Cerebral cortex (tissue), 2 donors: ENCODE measurements around the genes PALD1 and C10orf105.

DNA sequence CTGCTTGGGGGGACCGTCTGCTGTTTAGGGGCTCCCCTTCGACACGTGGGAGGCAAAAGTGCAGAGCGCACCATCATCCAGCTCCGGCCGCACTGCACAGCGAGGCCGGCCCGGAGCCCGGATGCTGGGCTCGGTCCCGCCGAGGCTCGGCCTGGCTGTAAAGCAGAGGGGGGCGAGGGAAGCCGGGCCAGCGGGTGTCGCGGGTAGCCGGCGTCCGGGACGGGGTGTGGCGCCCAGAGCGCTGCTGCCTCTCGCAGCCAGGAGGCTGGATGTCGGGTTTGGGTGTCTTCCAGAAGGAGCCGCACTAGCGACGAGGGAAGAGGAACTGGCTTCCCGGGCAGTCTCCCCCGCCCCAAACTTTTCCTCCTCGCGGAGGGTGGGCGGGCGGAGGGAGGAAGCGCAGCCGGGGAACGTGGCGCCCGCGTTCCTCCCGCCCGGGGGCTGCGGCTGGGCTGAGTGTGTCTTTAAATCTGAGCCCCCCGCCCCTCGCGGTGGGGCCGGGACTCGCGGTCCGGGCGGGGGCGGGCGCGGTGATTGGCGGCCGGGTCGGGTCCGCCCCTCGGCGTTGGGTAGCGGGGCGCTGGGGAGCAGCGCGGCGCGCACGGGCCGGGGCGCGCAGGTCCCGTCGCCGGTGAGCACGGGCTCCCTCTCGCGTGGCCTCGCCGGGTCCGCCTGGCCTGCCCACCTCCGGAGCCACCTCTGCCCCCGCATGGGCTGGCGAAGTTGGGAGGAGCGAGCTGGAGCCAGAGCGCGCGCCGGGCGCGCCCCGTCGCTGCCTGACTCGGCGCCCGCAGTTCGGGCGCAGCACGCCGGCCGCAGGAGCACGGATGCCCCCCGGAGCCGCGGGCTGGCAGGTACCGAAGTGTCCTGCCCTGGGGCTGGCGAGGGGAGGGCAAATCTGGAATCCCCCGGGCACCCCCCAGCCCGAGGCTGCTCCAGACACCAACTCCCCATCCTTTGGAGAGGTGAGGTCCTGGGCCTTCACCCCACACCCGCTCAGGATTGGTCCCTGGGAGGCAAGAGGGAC lies at the start of gene PALD1:
PALD1 (plus strand) TSS at position 562 of the 1,027 bp plus-strand sequence.
- PRO-cap, 2 experiments = peak in 1 of 2 experiments; most common plus-strand start position 272 of the sequence (in 1); most common minus-strand start position 89 of the sequence (in 1)

- PRO-cap, 2 experiments = peak in 1 of 2 experiments; most common plus-strand start chr10:70495252 (in 1); most common minus-strand start chr10:70495001 (in 1)
Measured at GRCh38 chr10:70494649-70495642, 16.4 kb downstream of the PALD1 start.

- PRO-cap, 2 experiments = no peak in any of the 2 experiments
Measured at GRCh38 chr10:70653313-70653757, 19.0 kb upstream of the ADAMTS14 start.

DNA sequence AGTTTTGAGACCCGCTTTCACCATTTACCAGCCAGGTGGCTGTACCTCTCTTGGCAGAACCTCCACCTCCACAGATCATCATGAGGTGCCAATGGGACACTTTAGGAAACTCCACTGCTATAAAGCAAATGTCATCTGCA lies 1.4 kb downstream of the PCBD1 start:
- PRO-cap, 2 experiments = no peak in any of the 2 experiments

- PRO-cap, 2 experiments = no peak in any of the 2 experiments
Measured at GRCh38 chr10:71013988-71014442, 125.7 kb upstream of the PCBD1 start.

DNA sequence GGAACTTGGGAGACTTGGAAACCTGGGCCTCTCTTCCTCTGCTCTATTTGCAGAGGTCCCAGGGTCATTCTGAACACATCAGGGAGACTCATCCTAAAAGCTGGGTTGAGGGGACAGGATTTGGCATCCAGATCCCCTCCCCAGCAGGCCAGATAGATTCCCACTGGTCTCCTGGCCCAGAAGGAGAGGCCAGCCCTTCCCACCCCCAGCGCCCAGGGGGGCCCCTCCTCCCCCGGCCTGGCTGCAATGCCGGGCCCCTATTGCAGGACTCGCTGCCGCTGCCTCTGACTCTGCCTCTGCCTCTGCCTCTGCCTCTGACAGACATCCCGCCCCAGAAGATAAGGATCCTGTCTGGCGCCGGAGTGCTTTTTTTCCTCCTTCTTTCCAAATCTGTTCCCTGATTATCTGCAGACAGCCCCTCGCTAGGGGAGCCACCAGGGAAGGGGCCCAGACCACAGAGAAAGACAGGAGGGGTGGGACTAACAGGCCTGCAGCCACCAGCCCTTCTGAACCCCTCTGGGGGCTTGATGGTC lies 22.5 kb downstream of the UNC5B start:
- PRO-cap, 2 experiments = no peak in any of the 2 experiments

DNA sequence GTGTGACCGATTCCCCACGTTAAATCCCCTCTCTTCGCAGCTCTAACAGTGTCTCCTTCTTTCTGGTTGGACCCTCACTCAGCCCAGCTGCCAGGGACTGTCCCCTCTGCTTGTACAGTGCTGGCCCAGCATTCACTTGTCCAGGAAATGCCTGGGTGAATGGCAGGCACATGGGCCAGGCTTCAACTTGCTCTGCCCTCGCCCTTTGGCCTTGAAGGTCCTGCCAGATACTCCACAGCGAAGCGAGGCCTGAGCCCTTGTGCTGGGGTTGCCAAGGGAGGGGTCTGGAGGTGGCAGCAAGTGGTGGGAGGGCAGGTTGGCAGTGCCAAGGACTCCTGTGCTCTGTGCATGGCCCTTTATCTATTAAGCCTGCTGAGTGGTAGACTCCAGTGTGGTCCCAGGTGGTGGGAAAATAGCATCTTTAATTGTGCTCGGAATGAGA lies 75.7 kb downstream of the CDH23 start:
- PRO-cap, 2 experiments = no peak in any of the 2 experiments

DNA sequence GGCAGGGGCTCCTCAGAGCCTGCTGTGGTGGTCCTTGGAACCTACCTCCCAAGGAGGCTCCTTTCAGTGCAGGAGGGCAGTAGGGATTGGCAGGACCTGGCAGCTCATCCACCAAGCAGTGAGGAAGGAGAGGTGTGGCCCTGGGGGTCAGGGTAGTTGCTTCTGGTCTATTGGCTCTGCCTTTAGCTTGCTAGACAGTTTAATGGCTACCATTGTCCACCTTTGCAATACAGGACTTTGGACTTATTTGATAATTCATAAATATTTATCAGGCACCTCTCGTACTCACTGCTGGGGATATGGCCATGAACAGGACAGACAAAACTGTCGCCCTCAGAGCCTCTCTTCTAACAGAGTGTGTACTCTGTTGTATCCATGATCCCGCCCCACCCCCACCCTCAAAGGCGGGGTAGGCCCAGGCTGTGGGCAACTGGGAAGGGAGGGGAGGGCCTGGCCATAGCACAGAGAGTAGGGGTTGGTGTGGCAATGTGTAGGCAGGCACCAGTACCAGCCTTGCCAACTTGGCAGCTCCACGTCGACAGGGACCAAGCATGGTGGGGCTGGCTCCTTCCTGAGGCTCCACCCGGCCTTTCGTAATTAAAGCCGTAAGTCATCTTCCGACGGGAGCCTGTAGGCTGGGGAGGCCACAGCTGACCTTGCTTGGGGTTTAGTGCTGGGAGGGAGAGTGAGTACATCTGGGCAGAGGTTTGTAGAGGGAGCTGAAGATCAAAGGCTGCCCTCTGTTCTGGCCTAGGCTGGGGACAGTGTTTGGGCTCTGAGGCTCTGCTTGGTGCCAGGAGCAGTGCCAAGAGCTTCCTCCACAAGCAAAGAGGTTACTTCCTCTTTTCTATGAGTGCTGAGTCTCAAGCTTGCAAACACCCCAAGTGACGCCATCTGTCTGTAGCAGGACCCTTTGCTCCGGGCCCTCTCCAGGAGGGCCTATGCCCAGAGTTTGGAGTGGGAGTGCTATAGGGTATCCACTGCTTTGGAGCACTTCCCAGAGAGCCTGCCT lies 121.8 kb downstream of the C10orf105 start:
- PRO-cap, 2 experiments = no peak in any of the 2 experiments

GRCh38 chr10:71621611-71622944 lies 97.5 kb downstream of the C10orf105 start:
- PRO-cap, 2 experiments = peak in 1 of 2 experiments; most common plus-strand start chr10:71622498 (in 1)

GRCh38 chr10:71719570-71720443 lies at the start of gene C10orf105:
C10orf105 (minus strand) TSS chr10:71719778.
- PRO-cap, 2 experiments = peak in 1 of 2 experiments; most common minus-strand start chr10:71719793 (in 1)

GRCh38 chr10:71727191-71727713 lies 7.7 kb upstream of the C10orf105 start:
- PRO-cap, 2 experiments = no peak in any of the 2 experiments

- PRO-cap, 2 experiments = no peak in any of the 2 experiments
Measured at GRCh38 chr10:71761857-71762636, 11.3 kb downstream of the VSIR start.

DNA sequence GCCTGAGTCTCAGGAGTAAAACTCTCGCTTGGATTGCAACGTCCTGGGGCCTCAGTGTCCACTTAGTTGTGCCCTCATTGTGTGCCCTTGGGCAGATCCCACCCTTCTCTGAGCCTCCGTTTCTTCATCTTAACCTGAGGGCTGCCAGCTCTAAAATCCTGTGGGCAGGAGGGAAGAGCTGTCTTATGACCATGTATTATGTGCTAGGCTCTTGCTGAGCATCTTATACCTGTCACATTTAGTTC lies 7.0 kb downstream of the VSIR start:
- PRO-cap, 2 experiments = no peak in any of the 2 experiments

GRCh38 chr10:71766678-71766920 lies 6.7 kb downstream of the VSIR start:
- PRO-cap, 2 experiments = no peak in any of the 2 experiments

GRCh38 chr10:71830054-71831038 lies 20.7 kb downstream of the PSAP start:
- PRO-cap, 2 experiments = no peak in any of the 2 experiments

DNA sequence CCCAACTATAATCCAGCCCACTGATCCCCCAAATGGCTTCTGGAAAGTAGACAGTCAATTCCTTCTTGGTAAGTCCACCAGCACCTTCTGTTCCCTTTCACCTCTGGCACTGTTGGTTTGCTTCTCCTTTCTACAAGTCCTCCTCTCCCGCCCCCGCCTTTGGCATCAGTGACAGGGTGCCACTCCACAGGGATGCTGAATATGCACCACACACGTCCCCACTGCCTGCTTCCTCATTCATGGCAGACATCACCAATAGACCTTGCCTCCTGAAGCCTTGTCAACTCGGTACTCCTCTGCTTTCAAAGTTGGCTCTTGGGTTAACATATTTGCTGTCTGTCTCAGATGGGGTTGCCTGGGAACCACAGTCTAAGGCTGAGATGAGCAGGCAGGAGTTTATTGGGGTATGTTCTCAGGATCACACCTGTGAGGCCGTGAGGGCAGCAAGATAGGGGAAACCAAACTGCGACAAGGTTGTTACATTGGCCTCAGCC lies 7.2 kb upstream of the PSAP start:
- PRO-cap, 2 experiments = no peak in any of the 2 experiments

- PRO-cap, 2 experiments = no peak in any of the 2 experiments
Measured at GRCh38 chr10:71887992-71888481, 37.0 kb upstream of the PSAP start.

- PRO-cap, 2 experiments = peak in 1 of 2 experiments; most common plus-strand start chr10:71980616 (in 1); most common minus-strand start chr10:71980170 (in 1)
Measured at GRCh38 chr10:71979763-71980913, 15.9 kb downstream of the CHST3 start.

DNA sequence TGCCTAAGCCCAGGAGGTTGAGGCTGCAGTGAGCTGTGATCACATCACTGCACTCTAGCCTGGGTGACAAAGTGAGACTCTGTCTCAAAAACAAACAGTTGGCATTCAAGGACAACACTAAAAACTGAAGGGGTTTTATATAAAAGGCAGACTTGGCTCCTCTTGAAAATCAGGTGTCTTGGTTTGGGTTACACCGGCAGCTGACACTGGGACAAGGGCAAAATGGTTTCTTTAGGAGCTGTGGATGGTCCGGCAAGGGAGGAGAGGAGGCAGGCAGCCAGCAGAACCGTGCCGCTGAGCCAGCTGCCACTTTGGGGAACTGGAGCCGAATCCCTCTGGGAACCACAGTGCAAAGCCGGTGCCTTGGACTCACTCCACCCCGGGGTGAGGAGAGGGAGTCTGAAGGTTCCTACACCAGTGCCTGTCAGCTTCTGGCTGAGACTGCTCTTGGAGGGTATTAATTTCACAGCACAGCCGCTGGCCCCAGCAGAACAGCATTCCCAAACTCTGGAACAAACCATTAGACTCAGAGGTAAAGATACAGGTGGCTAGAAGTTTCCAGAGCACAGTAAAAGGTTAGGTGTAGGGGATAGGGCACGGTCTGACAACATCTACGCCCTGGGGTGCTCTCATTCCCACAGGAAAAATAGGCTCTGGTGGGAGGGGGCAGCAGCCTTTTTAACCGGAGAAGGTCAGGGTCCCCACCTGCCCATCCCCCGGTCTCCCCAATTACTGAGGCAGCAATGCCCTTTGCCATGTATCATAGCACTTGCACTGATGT lies 52.8 kb downstream of the CHST3 start:
- PRO-cap, 2 experiments = no peak in any of the 2 experiments

- PRO-cap, 2 experiments = no peak in any of the 2 experiments
Measured at GRCh38 chr10:72277264-72277778, 3.6 kb downstream of the DDIT4 start.